Ascending aorta (tissue), 1 donor: ENCODE measurements around the genes KIF12, ORM2 and TEX48.

DNA sequence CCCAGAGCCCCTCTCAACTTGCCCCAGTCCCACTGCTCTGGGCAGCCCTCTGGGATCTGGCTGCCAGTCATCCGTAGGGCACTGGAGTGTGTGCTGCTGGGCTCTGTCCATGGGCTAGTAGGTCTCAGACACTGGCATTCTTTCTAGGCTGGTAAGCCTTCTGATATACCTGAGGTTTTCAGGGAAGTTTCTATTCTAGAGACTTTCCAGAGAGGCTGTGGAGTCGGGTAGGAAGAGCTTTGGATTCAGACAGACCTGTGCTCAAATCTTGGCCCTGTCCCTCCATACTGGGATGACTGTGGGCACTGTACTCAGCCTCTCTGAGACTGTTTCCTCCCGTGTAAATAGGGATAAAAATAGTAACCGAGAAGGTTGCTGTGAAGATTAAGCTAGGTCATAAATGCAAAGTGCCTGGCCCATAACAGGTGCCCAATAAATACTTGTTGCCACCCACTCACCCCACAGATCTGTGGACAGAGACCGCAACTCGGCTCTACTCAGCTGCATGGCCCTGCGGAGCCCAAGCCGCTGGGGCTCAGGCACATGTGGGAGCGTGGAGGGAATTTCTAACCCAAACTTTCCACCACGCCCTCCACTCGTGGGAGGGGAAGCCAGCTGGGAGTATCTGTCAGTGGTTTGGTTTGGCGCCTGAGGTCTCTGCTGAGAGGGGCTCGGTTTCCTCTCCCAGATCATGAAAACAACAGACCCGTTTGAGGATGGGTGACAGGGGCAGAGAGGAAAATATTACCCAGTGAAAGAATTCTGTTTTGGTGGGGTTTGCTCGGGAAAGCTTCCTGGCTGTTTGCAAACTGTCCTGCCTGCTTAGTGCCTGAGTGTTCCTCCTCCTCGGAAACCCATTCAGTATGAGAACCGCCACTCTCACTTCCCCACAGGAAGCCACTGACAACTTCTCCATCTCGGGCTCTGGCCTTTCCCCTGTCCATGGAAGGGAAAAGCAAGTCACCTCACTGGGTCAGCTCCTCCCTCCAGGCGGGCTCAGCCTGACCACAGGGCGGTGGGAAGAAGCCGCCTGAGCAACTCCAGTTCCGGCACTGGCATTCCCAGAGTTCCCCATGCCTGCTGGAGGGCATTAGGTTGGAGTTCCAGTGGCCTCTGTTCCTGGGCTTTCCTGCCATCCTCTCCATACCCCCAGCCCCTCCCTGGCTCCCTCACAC lies 59.9 kb downstream of the RGS3 start:
- PRO-cap, result no peak

DNA sequence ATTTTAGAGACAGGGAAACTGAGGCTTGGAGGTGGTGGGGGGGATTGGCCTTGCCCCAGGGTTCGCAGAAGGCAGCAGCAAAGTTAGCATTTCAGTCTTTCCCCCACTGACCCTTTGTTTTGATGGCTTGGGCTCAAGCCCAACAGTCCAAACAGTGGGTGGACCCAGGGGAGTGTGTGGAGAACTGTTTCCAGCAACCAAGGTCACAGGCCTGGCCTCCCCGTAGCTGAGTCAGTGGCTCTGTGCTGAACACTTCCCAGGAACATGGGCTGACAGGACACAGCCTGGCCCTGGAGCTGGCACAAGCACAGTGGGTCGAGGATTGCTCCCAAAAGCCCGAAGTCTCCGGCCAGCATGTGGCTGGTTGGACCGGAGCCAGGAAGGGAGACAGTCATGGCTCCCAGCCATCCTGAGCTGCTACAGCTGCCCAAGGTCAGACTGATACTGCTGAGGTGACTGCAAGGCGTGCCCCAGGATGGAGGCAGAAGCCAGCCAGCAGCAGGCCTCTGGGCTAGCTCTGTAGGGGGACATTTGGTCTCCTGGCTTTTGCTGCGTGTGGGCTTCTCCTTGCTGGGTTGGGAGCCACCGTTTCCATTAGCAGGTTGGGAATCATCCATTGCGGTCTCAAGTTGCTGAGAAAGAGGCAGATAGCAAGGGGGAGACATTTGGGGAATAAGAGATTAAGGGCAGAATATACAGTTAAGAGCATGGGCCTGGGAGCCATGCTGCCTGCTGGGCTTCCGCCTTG lies 95.6 kb downstream of the RGS3 start:
- PRO-cap, result no peak

GRCh38 chr9:113583216-113583611 lies 119.7 kb downstream of the RGS3 start:
- PRO-cap, result no peak

- PRO-cap, result no peak
Observed at GRCh38 chr9:113624804-113625220, 161.3 kb downstream of the RGS3 start.

- PRO-cap, result no peak
Observed at GRCh38 chr9:113650438-113651059, 187.0 kb downstream of the RGS3 start.

DNA sequence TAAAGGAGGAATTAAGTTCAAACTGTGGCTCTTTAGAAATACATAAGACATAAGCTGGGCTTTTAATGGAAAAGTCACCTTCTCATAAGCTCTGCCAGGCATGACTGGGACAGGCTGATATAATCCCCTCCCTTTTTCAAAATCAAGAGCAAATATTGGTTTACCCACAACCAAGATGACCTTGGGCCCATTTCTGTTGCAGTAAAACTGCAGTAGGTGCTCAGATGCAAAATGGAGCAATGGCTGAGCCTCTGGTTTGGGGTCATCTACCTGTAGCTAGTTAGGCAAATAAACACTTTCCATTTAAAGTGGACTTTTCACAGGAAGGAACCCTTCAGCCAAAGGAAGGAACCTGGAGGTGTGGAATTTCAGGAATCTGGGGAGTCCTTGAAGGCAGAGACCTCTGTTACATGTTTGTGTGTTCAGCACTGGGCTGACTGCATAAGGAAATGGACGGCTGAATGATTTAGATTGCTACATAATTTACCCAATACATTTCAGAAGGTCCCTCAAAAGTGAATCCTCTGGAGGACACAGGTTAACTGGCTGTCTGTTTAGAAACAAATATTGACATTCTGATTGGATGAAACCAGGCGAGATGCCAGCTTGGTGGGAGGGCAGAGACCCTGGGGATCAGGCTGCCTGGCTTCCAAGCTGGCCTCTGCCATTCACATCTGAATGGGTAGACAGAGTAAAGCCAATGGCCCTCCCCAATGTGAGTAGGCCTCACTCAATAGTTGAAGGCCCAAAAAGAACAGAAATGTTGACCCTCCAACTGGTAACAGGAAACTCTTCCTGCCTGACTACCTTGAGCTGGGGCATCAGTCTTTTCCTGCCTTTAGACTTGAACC lies 170.0 kb upstream of the ZNF618 start:
- PRO-cap, result no peak

DNA sequence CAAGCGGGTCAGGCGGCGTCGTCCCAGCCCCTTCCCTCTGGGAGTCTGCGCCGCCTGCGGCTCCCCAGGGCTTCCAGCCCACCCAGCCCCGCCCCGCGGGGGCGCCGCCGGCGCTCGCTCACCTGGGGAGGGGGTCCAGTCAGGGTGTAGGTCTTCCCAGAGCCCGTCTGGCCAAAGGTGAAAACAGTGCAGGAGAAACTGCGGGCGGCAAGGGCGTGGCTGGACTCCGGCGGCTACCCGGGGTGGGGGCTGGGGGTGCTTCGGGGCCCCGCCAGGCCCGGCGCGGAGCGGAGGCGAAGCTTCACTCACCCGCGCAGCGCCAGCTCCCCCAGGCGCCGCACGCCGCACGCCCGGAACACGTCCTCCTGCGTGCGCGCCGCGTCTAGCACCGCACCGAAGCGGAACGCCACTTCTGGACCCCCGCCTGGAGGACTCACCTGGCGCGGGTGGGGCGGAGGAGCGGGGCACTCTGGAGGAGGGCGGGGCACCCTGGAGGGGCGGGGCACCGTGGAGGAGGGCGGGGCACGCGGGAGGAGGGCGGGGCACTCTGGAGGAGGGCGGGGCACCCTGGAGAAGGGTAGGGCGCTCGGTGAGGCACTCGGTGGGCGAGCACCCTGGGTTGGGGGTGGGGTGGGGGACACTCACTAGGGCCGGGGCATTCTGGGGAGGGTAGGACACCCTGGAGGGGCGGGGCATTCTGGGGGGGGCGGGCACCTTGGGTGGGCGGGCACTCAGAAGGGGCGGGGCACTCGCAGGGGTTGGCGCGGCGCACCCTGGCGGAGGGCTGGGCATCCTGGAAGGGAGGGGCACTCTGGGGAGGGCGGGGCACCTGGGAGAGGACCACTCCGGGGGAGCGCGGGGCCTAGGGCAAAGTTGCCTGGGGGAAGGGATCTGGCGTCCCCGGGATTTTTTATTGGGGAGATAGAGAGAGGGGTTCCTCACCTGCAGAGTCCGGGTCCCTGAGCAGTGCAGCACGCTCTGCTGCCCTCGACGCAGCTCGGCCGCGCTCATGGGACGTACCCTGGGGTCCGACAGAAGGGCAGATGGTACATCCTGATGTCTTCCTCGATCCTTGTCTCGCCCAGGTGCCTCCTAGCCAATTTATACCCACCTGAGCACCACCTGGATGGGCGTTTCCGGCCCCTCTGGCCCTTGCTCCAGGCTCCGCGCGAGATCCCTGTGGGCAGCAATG lies 703 bp downstream of the KIF12 start:
- PRO-cap, result no peak

DNA sequence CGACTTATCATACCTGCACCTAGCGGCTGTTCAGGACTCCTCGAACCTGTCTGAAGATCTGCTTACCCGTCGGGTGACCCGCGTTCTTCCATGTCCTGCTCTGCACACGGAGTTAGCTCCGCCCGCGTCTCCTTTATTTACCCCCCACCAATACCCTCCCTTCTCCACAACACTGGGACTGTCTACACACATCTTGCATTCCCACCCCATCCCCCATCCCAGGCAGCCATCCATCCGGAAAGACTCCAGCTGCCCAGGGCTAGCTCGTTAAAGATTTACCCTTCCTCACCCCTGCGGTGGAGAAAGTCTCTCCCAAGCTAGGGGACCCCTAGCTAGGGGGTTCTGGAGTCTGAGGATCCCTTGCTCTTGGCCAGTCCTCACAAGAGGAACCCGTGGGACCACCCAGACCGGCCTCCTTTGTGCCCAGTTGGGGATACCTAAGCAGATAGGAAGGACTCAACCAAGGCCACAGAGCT lies at the start of gene KIF12:
TSS of gene KIF12 (minus strand) at position 108 of the 476 bp plus-strand sequence.
- PRO-cap, result no peak

DNA sequence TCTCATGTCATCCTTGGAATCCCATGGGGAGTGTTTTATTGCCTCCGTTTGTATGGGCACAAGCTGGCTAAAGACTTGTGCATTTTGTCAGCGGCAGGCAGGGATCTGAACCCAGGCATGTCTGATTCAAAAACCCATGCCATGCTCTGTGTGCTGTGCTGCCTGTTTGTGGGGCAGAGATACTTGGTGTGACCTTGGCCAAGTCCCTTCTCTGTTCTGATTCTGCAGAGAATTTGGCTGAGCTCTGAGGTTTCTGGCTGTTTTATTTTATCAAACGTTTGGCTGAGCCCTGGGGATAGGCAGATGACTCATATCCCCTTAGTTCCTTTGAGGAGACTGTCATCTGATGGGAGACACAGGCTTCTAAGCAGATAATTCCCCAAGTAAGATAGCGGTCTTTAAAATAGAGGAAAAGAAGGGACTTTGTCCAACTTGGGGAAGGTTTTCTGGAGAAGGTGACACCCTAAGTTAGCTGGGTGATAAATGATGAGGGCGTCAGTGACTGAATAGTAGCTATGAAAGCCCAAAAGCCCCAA lies 22.3 kb downstream of the COL27A1 start:
- PRO-cap, result no peak

DNA sequence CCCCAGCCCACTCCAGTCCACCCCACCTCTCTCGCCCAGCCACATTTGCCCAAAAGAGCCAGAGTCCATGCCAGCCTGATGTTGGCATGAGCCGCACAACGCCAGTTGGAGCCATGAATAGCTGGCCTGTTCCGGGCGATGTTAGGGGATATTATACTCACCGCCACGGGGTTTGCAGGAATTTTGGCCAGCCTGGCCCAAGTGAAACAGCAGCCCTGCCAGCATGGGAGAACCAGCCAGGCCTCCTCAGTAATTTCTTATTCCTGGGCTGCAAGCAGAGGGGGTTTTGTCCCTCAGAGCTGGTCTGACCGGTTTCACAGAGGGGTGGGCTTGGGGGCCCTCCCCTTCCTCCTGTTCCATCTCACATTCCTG lies 49.9 kb downstream of the COL27A1 start:
- PRO-cap, result no peak

- PRO-cap, result no peak
Observed at GRCh38 chr9:114281313-114282314, 41.3 kb upstream of the ORM1 start.

DNA sequence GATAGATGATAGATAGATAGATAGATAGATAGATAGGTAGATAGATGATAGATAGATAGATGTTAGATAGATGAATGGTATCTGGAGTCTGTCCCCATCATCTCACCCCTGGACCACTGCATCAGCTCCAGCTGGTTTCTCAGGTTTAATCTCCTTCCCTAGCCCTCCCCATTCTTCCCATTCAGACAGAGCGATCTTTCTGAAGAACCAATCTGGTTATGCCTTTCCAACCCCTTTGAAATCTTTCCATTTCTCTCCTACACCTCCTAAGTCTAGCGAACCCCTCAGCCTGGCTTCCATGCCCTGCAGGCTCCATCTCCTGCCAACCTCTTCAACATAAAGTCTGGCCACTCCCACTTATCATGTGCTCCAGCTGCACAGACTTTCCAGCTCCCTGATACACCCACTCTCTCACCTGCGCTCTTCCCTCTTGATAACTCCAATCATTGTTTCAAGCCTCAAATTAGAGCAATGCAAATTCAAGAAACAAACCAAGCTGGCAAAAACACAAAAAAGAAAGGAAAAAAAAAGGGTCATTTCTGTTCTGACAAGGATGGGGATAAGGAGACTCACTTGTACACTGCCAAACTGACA lies 3.8 kb upstream of the ORM1 start:
- PRO-cap, result no peak

GRCh38 chr9:114329505-114329913 lies at the start of gene ORM2:
TSS of gene ORM2 (plus strand) at chr9:114329869.
- PRO-cap, result no peak

DNA sequence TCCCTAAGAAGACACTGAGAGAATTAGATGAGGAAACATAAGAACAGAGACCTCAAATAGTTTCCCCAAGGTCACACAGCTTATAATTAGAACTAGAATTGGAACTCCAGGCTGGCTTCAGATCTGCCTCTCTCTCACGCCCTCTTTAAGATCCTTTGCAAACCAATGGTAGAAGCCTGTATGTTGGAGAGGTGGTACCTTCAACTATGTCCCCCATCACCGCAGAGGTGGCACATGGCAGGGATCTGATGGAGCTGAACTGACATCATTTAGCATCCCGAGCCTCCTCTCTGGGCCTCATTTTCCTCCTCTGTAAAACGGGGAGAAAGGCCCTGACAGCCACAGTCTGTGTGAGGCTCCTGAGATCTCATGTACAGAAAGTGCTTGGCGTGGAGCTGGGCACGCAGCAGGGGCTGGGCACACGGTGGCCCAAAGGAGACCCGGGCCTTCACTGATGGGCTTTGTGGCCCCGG lies 1.4 kb downstream of the ORM2 start:
- PRO-cap, result no peak

GRCh38 chr9:114332546-114332886 lies 2.8 kb downstream of the ORM2 start:
- PRO-cap, result no peak

- PRO-cap, result no peak
Observed at GRCh38 chr9:114335919-114337031, 6.6 kb downstream of the ORM2 start.

DNA sequence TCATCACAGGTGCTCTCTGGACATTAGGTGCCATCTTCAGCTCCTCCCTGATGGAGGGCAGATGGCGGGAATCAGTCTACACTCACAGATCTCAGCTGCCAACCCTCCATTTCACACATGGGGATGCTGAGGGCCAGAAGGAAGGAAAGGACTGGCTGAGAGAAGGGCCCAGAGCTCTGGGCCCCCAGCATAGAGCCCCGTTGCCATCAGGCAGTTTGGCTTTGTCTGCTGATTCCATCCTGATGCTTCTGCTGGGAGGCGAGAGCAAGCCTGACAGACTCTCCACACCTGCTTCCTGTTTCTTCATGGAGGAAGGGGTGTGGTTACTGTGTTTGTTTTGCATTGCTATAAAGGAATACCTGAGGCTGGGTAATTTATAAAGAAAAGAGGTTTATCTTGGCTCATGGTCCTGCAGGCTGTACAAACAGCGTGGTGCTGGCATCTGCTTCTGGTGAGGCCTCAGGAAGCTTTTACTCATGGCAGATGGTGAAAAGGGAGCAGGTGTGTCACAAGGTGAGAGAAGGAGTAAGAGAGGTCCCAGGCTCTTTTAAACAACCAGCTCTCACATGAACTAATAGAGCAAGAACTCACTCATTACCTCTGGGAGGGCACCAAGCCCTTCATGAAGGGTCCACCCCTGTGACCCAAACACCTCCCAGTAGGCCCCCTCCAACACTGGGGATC lies 52.4 kb downstream of the WHRN start:
- PRO-cap, result no peak

- PRO-cap, result no peak
Observed at GRCh38 chr9:114551959-114552571, 35.5 kb upstream of the ATP6V1G1 start.

GRCh38 chr9:114558383-114558915 lies 29.1 kb upstream of the ATP6V1G1 start:
- PRO-cap, result no peak

GRCh38 chr9:114681791-114682358 lies at the start of gene TEX48:
TSS of gene TEX48 (minus strand) at chr9:114682192.
- PRO-cap, result no peak